Helper T cell (primary cell): ENCODE measurements around a stretch of chr11.

- PRO-cap, 2 experiments = no peak in any of the 2 experiments
Observed at GRCh38 chr11:77174254-77174672, 46.2 kb downstream of the MYO7A start.

GRCh38 chr11:77470299-77471056 is 3.4 kb downstream of the PAK1 start:
- PRO-cap, 2 experiments = no peak in any of the 2 experiments

DNA sequence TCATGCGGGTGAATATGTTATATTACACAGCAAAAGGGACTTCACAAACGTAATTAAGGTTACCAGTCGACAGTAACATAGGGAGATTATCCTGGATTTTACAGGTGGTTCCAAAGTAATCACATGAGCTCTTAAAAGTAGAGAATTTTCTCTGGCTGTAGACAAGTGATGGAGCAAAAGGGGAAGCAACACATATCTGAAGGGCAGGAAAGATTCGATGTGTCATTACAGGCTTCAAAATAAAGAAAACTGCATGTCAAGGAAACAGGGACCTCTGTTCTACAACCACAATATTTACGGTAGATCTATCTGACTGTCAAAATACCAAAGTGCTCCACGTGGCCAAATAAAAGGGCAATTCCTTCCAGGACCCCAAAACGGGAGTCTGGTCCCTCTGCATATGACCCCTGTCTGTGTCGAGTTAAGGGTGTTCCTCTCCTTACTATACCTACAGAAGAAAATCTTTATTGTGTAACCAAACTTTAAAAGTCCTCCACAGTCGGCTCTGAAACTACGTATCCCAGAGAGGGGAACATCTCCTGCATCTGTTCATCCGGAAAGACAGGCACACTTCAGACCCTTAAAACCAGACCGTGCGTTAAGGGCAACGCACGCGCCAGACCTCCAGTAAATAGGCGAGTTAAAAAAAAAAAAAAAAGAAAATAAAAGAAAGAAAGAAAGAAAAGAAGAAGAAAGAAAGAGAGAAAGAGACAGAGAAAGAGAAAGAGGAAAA is 826 bp downstream of the CLNS1A start:
- PRO-cap, 2 experiments = no peak in any of the 2 experiments

DNA sequence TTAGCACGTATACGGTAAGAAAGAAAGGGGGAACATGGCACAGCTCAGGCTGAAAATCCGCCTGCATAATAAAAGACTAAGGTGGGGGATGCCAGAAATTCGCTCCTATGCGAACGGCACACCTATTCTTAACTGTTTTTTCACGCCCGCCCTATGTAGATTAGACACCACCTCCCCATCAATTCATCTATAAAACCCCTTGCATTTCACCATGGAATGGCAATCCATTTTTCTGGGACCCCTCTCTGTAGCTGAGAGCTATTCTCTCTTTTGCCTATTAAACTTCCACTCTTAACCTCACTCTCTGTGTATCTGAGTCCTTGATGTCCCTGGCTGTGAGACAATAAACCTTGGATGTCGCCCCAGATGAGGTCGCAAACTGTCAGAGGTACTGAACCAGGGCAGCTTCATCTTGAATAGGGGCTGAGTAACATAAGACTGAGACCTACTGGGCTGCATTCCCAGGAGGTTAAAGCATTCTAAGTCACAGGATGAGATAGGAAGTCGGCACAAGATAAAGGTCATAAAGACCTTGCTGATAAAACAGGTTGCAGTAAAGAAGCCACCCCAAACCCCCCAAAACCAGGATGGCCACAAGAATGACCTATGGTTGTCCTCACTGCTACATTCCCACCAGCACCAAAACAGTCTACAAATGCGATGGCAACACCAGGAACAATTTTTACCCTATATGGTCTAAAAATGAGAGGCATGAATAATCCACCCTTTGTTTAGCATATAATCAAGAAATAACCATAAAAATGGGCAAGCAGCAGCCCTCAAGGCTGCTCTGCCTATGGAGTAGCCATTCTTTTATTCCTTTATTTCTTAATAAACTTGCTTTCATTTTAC is 68.0 kb downstream of the RSF1 start:
- PRO-cap, 2 experiments = no peak in any of the 2 experiments

GRCh38 chr11:78022303-78022985 is 632 bp downstream of the KCTD14 start:
- PRO-cap, 2 experiments = no peak in any of the 2 experiments

DNA sequence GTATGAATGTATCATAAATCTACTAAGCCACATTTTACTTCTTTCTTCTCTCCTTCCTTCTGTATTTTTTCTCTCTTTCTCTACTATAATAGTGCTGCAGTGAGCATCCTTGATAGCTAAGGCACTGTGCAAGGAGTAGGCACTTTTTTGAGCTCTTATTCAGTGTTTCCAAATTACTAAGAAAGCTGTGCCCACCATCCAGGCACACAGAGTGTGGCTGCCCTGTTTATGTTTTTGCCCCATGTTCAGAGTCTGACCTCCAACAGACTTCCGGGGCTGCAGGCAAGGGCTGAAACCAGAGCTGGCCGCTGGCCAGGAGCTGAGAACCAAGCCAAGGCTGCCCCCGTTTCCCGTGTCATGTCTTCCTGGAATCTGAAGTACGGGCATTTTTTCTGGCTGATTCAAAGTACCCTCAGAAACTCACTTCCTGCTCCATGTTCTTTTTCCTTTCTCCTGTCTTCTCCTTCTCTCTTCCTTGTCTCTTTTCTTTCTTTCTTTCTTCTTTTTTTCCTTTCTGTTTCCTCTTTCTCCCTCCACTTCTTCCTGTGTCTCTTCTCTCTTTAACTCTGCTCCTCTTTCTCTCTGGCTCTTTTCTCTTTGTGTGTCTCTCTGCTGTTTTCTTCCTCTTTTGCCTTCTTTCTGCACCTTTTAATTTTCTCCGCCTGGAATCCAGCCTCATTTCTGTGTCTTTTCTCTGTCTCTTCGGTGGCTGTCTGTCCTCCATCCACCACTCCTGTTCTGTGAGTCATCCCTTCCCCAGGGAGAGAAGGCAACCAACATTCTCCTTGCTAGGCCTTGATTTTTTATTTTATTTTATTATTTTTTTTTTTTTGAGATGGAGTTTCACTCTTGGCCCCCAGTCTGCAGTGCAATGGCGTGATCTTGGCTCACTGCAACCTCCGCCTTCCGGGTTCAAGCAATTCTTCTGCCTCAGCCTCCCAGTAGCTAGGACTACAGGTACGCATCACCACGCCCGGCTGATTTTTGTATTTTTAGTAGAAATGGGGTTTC is 17.1 kb upstream of the KCTD14 start:
- PRO-cap, 2 experiments = no peak in any of the 2 experiments

GRCh38 chr11:78189068-78189653 is 442 bp downstream of the USP35 start:
- PRO-cap, 2 experiments = no peak in any of the 2 experiments

GRCh38 chr11:78304361-78305145 is 113.1 kb downstream of the GAB2 start:
- PRO-cap, 2 experiments = no peak in any of the 2 experiments

- PRO-cap, 2 experiments = no peak in any of the 2 experiments
Observed at GRCh38 chr11:78378929-78379405, 38.7 kb downstream of the GAB2 start.

DNA sequence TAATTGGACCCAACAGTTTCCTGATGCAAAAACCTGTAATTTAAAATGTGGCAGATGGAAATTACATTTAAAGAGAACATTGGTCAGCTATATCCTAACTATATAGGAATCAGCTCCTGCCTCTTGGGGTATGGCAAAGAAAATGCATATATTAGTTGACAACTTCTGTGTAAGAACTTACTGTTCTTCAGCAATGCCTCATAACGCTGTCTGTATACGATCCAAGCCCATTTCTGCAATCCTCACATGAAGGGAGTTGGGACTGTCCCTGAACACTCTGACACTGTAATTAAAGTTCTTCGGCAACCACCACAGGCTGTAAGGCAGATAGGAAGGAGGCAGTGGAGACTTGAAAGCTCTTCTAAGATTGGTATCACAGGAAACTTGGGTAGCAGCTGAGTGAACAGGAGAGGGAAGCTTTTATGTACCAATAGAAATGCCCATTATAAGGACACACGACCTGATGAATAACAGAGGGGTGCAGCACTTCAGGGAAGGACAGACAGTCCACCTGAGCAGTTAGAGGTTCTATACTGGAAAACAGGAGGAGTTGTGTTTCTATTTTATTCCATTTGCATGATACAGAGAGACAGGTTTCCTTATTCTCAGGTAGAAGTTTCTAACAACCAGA is 12.0 kb upstream of the GAB2 start:
- PRO-cap, 2 experiments = no peak in any of the 2 experiments

DNA sequence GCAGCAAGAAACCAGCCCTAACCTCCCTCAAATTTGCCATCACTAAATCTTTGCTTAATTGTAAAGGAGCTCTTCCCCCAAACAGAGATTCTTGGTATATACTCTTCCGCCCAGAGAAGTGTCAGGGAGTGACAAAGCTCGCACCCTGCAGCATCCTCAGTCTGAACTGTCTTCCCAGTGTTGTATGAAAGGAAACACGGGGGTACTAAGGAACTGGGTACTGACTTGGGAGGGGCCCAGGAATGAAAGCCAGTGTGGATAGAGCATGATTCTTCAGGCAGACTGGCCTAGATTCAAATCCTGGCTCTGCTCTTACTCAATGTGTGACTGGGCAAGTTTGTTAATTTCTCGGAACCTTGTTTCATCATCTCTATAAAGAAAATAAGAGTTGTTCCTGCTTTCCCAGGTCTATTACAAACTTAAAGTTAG is 265.9 kb upstream of the NARS2 start:
- PRO-cap, 2 experiments = no peak in any of the 2 experiments

DNA sequence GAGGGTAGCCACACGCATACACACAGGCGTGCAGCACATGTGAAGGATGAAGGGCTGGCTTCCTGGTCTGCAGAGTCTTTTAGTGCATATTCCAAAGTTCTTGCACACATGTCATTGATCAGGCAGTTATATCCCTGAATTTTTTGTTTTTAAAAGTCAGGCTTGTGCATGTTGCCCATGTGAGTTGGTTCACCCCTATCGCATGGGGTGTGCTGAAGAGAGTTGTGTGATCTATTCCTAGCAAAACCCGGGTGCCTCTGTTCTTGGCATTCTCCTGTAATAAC is 107.5 kb upstream of the TENM4 start:
- PRO-cap, 2 experiments = no peak in any of the 2 experiments

DNA sequence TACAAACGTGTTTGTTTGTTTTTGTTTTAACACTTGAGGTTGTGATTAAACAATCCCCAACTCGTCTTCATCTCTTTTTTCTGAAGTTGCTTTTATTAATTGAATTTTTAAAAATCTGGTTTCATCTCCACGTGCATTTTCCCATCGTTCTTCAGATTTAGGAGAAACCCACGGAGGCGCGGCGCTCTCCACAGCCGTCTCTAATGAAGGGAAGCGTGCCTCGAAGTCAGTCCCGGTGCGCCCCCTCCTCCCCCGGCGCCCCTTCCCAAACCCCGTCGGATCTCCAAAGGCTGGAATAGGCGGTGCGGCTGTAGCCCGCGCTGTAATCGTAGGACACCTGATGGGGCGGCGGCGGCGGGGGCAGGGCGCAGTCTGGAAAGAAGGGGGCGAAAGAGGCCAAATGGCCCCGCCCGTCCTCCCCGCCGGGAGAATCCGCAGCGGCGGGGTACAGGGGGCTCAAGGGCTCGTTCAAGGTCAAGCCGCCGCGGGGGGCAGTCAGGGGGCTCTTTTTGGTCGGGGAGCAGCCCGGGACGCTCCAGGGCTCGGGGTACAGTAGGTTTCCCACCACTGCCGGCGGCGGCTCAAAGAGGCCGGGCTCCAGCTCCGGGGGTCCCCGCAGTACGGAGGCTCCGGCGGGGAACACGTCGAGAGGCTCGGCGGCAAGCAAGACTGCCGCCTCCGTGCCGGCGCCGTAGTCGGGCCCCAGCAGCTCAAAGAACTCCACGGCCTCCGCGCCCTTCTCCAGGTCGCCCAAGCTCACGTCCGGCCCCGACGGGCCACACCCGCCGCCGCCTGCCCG is 1.2 kb downstream of the FAM181B start:
- PRO-cap, 2 experiments = no peak in any of the 2 experiments

DNA sequence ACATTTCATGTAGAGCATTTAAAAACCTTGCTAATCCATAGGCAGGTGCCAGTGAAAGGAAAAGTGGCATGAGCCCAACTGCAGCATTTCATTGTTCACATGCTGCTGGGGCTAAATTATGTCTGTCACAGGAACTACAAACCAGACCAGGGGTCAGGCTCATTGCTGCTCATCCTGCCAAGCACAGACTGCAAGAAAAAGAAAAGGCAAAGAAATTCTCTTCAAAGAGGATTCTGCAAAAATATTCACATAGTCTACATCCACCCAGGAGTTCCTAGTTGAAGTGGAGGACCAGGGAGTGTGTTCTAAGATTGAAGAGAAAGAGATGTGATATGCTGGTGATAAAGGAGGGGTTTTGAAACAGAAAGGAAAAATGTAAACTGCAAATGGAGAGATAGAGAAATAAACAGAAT is 2.0 kb downstream of the RAB30 start:
- PRO-cap, 2 experiments = no peak in any of the 2 experiments

- PRO-cap, 2 experiments = peak in 2 of 2 experiments; most common plus-strand start chr11:83157893 (in 2); most common minus-strand start chr11:83157410 (in 1)
Observed at GRCh38 chr11:83157260-83158296, 647 bp downstream of the PCF11 start.

DNA sequence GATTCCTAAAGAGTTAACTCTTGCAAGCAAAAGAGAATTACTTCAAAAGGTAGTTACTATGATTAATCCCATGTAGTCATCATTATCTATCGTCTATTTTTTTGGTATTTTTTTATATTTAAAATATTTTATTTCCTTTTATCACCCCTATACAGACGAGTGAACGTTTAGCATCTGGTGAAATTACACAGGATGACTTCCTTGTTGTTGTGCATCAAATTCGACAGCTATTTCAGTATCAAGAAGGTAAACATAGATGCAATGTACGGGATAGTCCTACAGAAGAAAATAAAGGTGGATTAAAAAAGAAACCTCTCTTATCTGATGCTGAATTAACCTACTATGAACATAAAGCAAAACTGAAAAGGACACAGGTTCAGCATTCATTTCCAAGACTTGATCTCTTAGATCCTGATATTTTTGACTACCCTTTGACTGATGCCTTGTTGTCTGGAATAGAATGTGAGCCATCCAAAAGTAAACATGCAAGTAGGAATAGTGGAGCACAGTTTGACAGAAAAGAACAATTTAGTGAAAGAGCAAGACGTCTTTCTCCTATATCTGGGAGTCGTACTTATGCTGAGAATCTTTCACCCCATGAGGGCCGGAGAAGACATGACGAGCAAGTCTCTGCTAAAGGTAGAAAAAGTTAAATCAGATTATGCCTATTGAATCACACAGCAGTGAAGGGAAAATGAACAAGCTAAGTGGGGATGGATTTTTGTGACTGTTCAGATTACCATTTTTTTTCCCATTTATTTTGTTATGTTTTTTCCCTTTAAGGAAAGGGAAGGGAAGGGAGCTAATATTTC is 10.5 kb downstream of the PCF11 start:
- PRO-cap, 2 experiments = no peak in any of the 2 experiments

GRCh38 chr11:83168072-83168686 is 11.2 kb downstream of the PCF11 start:
- PRO-cap, 2 experiments = no peak in any of the 2 experiments

DNA sequence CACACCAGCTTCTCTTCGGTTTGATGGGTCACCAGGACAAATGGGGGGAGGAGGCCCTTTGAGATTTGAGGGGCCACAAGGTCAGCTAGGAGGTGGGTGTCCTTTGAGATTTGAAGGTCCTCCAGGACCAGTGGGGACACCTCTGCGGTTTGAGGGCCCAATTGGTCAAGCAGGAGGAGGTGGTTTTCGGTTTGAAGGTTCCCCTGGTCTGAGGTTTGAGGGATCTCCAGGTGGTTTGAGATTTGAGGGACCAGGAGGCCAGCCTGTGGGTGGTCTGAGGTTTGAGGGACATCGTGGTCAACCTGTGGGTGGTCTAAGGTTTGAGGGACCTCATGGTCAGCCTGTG is 11.7 kb downstream of the PCF11 start:
- PRO-cap, 2 experiments = no peak in any of the 2 experiments

GRCh38 chr11:83181643-83182549 is 11.6 kb upstream of the ANKRD42 start:
- PRO-cap, 2 experiments = no peak in any of the 2 experiments

- PRO-cap, 2 experiments = no peak in any of the 2 experiments
Observed at GRCh38 chr11:83587440-83588170, 301.4 kb upstream of the CCDC90B start.